Heart (tissue), 3 donors: ENCODE results near the genes MFSD6L, STX8, TMEM220 and SHISA6.

GRCh38 chr17:8190242-8190644 is 263 bp upstream of the BORCS6 start:
- RAMPAGE, long total RNA, 2 experiments: no peak in any of the 2 experiments

DNA sequence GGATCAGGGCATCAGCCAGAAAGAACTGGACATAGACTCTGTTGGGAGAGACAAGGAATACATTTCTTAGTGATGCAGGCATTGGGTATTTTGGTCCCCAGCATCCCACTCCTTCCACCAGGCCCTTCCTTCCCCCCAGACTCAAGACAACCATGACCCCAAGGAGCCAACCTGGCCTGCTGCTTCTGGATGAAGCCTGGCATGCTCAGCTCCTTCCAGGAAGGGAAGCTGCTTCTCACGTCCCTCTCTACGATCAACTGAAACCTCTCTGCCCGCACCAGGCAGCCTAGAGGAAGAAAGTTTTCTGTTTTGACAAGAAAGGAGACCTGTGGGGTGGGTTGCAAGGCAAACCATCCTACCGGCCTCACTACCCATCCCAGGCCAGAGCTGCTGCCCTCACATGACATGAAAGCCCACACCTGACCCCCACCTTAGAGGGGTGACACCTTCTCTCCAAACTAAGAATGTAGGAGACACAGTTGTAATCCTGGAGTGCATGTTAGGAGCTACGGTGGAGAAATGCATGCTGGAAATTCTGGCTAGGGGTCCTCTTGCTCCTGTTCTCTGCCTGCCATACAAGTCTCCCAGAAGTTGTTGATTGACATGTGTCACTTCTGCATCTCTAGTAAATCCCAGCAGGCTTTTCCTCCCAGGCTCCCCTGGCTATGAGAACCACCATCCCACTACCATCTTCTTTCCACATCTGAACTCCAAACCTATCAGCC is 15.5 kb downstream of the CTC1 start:
- RAMPAGE, long total RNA, 2 experiments: no peak in any of the 2 experiments

DNA sequence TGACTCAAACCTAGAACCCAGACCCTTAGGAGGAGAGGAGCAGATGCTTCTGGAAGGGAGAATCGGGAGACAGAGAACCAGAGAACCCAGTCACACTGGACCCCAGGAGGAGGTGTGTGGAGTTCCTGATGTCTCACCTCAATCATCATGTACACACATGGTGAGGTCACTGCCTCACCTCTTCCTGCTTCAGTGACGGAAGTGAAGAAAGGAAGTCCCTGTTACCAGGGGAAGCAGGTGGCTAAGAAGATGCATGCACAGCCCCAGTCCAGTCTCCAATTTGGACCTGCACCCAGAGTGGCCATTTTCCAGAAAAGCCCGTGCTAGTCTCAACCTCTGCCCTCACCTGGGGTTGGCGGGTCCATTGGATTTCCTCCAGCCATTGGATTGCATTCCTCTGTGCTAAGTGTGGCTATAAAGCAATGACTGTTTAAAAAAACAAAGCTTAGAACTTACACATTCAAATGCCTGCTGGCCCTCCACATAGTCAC is 3.9 kb downstream of the RNF222 start:
- RAMPAGE, long total RNA, 2 experiments: no peak in any of the 2 experiments

GRCh38 chr17:8798440-8798736 is 777 bp downstream of the MFSD6L start:
- RAMPAGE, long total RNA, 2 experiments: no peak in any of the 2 experiments

DNA sequence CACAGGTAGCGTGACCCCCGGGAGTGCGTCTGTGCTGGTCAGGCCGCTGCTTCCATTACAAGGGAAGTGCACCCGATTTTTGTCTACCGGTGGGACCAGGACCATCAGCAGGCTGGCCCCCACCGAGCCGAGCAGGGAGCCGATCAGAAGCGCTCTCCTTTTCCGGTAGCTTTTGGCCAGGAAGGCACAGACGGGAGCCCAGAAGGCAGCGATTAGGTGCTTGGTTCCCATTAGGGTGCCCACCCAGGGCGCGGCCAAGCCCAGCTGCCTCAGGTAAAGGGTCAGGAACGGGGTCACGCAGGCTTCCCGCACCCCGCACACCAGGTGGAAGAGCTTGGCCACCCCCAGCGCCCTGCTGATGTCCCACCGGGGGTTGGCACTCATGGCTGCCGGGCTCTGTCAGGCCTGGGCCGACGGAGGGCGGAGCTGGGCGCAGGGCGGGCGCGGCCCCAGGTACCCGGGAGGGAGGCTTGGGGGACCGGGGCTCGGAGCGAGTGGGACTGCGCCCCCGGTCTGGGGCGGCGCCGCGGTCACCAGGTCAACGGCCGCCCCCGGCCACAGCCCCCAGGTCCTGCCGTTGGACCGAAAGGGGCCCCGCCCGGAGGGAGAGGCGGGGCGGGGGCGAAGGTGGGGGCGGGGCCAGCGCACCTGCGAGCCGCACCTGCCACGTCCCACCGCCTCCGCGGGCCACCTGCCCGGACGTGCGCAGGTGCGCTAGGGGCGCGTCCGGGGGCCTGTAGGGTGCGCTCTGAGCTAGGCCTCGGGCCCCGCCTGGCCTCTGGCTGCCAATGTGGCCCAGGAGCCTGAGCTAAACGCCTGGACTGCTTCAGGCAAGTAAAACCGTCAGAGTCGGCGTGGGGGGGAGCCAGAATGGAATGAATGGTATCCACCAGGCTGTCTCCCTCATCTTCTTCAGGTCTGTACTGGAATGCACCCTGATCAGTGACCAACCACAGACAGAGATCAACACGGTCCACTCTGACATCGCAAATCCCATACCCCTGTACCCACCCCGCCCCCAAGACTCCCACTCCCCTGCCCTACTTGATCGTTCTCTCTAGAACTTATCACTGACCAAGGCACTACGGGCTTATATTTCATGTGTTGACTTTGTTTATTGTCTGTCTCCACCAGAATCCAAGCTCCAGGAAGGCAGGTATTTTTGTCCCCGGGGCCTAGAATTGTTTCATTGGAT is at the start of gene MFSD6L:
Gene MFSD6L (minus strand): TSS at position 629 of the 1,195 bp plus-strand sequence.
- RAMPAGE, long total RNA, 2 experiments: no peak in any of the 2 experiments

- RAMPAGE, long total RNA, 2 experiments: no peak in any of the 2 experiments
Measured at GRCh38 chr17:9022021-9022985, 993 bp downstream of the NTN1 start.

GRCh38 chr17:9158636-9159172 is 137.4 kb downstream of the NTN1 start:
- RAMPAGE, long total RNA, 2 experiments: no peak in any of the 2 experiments

GRCh38 chr17:9327844-9328374 is 247.7 kb downstream of the STX8 start:
- RAMPAGE, long total RNA, 2 experiments: no peak in any of the 2 experiments

DNA sequence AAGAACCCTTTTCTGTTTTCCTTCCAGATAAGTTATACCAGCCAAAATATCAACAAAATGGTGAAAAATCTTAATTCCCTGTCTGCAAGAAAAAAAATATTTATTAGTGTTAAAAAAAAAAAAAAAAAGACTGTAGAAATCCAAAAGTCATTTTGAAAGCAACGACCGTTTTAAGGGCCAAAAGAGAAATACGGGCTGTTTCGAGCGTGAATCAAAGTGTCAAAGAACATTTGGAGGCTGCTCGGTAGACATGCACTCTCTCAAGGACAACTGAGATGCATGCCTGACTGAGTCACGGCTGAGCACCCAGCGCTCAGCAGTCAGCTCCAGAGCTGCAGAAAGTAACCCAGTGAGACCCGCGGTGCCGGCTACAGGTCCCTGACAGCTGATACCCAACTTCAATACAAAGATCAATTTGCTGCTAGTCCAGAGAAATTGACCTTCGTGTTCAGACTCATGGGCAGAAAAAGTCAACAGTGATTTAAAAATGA is 215.0 kb downstream of the STX8 start:
- RAMPAGE, long total RNA, 2 experiments: no peak in any of the 2 experiments

GRCh38 chr17:9575569-9576178 is at the start of gene STX8:
TSS of gene STX8 (minus strand) at chr17:9575820.
- RAMPAGE, long total RNA, 2 experiments: start-site peak on the plus strand in 1 of 2 experiments, at chr17:9575879-9575886 at its widest, 7 reads per replicate; start-site peak on the minus strand in 1 of 2 experiments, at chr17:9575820-9575824 at its widest, 2,066 reads per replicate

DNA sequence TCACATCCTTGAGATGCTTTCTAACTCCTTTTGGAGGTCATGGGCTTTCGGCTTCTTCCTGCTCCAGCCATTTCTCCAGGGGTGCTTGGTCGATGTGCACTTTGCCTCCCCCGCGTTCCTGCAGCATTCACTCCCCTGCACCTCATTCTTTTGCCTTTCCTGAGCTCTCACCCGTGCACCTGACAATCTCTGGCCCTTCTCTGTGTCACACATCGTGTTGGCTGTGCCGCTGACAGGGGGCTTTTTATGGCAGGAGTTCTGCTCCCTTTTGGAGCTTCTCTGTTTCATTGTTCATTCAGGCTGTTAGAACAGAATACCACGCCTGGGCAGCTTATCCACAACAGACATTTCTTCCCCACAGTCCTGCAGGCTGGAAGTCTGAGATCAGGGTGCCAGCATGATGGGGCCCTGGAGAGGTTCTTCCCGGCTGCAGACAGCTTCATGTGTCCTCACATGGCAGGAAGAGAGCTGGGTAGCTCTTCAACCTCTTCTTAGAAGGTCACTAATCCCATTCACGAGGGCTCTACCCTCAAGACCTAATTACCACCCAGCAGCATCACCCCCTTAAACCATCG is 65.2 kb downstream of the DHRS7C start:
- RAMPAGE, long total RNA, 2 experiments: no peak in any of the 2 experiments

DNA sequence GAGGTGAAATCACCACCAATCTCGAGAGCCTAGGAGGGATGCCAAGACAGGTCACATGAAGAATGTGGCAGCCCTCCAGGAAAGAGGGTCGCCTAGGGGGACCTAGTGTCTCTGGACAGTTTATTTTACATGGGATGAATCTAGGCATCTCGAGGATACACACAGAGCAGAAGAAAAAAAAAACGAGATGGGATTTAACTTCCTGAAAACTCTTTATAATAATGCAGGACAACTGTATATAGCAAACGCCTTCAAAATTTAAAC is 5.3 kb upstream of the RCVRN start:
- RAMPAGE, long total RNA, 2 experiments: no peak in any of the 2 experiments

DNA sequence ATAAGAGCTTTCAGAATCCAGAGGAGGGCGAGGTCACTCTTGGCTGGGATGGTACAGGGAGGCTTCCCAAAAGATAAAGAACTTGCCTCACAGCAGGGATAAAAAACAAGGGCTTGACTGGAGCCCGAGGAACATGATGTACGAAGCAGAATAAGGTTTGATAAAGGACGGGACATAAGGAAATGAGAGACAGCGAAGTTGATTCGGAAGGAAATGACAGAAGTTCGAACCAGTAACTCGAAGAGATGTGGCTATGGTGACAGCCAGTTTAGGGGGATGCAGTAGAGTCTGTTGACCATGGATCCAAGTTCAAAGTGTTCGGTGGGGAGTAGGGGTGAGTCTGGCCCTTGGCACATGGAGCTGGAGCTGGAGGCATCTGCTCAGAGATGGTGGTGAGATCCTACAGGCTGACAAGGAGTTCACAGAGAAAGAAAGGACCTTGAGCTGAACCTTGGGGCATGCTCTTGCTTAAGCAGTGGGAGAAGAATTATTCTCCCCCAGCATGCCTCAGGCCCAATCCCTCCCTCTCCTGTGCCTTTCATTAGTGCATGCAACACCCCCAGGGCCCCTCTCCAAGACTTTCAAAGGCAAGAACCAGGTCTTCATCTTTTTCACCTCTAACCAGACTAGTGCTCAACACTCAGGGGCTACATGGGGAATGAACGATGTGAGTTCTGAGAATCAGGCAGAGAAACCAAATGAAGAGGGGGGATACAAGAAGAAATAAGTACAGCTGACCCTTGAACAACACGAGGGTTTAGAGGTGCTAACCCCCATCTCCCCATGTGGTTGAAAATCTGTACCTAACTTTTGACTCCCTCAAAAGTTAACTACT is 137.8 kb upstream of the RCVRN start:
- RAMPAGE, long total RNA, 2 experiments: no peak in any of the 2 experiments

DNA sequence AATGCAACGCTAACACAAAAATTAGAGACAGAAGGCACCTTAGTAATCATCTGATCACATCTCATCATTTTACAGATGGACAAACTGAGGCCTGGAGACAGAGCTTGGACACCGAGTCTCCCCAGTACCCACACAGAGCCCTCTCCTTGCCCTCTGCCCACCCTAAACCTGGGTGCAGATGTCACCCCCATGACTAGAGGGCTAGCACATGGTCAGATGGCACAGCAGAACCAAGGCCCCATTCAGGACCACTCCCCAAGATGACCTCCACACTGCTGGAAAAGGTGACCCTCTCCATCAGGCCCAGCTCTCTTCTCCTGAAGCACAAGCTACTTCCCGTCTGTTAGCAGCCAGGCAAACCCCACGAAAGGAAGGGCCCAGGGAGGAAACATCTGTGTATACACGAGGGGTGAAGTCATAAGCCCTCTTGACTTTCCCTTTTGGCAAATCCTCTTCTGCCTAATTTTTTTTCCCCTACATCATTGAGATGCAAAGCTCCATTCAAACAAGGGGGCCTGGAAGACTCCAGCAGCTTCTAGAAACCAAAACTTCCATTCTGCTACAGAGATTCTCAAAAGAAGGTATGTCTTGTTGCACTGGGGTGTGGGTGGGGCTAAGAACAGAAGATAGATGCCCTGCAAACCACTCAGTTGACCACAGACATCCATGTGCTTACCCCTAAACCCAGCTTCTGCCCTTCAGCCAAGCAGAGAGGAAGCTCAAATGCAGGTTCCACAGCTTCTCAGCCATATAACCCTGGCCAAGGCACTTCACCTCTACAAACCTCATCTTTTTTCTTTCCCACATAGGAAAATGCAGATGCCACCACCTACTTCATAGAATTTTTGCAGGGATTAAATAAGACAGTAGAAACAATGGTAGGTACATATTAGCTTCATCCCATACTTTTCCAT is 145.5 kb upstream of the RCVRN start:
- RAMPAGE, long total RNA, 2 experiments: no peak in any of the 2 experiments

GRCh38 chr17:10605237-10605698 is 51.8 kb downstream of the MYH3 start:
- RAMPAGE, long total RNA, 2 experiments: no peak in any of the 2 experiments

DNA sequence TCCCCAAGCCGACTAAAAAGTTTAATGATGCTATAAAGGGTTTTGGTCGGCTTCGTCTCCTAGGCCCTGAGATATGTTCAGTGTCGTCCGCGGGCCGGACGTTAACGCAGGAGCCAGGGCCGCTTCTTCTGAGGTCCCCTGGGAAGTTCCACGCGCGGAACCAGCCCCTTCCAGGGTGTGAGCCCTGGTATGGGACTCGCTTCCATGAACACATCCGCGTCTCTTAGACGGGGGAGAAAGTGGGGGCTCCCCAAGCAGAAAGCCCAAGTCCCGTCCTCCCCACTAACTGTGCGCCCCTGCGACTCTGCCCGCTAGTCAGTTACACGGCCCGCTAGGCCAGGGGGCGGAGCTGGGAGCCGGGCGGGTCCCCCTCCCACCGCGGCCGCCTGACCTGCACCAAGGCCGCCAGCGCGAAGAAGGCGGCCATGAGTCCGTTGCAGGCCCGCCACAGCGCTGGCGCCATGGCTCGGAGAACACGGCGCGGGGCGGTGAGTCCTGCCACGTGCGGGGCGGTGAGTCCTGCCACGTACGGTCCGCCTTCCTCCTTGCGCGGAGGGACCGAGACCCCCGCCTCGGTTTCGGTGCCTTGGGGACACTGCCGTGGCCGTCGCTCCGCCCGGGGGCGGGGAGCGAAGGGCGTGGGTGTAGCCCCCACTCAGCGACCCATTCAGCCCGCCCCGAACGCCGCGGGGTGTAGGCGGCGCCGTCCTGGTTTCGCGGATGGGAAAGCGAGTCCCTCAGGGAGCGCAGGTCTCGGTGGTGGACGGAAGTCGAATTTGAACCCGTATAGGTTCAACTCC is at the start of gene TMEM220:
Gene TMEM220 (minus strand): TSS at position 635 of the 800 bp plus-strand sequence.
- RAMPAGE, long total RNA, 2 experiments: start-site peak on the minus strand in 1 of 2 experiments, centred at position 616 of the sequence, 167 reads per replicate

DNA sequence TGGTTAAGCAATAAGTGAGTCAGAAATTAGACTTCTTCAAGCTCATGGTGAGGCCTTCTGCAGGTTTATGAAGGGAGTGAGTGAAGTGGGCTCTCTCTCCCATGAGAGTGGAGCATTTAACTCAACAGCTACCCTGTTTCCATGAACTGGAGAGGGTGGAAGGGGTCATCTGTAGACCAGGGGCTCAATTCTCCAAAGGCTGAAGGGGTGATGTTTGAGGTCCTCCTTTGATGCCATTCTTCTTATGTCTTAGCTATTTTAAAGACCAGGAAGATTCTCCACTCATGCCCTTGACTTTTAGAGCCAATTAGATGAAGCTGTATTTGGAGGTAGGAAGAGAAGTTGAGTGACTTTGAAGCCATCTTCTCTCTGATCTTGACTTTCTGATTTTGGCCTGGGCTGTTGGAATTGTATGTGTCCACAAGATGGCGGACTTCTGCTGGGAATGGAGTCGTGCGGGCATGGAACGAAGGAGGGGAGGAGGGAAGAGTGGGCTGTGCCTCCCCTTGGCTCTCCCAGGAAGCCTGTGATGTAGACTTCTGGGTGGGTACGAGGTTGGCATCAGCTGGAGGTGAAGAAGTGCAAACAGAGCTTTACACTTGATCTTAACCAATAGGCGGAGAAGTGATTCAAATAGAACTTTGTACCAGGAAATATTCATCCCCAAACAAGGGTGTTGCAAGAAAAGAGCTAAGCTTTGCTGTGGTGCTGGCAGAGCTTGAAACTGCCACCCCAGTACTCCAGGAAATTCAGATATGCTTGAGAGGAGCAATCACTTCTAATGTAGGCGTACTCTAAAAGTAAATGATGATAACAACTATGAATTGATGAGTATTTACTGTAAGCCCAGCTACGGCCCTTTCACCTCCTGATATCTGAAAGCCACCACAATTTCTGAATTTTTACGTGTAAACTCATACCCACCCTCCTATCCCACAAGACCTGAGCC is 7.3 kb upstream of the TMEM220 start:
- RAMPAGE, long total RNA, 2 experiments: no peak in any of the 2 experiments

DNA sequence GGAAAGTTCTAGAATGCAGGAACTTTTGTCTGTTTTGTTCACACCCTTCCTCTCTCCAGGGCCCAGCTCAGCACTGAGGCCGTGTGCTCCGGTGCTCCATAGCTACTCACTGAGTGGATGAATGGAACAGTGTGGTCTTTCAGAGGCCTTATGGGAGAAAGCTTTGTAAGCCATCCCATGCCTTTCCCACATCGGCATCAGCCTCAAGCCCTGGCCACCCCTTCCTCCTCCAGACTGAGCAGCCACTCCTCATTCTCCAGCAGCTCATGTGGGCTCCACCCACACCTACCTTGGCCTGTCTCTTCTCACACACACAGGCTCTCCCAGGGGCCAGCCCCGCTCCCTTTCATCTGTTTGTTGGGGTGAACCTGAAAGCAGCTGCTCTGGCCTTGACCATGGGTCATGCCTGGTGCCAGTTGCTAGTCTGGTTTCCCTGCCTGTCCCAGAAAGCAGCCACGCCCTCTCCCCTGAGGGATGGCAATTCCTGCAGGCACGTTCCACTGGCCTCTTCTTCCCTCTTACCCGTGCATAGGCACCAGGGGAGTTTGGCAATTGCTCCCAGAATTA is 11.3 kb upstream of the TMEM238L start:
- RAMPAGE, long total RNA, 2 experiments: no peak in any of the 2 experiments

- RAMPAGE, long total RNA, 2 experiments: no peak in any of the 2 experiments
Measured at GRCh38 chr17:11240882-11241681, at the start of gene SHISA6. TSS of gene SHISA6 (plus strand) at chr17:11241213.

- RAMPAGE, long total RNA, 2 experiments: no peak in any of the 2 experiments
Measured at GRCh38 chr17:11608200-11608893, 10.1 kb downstream of the DNAH9 start.